Measurements from ENCODE around the genes RNF40, BCL7C, CTF1, SETD1A and ITGAX.

- RAMPAGE, long total RNA, result no peak
- RRBS, result under 1% methylated on average over 21 of the region's 87 CpGs
Observed at GRCh38 chr16:30761739-30762800, at the start of gene RNF40. Gene RNF40, plus strand, starts transcription at chr16:30762322.

DNA sequence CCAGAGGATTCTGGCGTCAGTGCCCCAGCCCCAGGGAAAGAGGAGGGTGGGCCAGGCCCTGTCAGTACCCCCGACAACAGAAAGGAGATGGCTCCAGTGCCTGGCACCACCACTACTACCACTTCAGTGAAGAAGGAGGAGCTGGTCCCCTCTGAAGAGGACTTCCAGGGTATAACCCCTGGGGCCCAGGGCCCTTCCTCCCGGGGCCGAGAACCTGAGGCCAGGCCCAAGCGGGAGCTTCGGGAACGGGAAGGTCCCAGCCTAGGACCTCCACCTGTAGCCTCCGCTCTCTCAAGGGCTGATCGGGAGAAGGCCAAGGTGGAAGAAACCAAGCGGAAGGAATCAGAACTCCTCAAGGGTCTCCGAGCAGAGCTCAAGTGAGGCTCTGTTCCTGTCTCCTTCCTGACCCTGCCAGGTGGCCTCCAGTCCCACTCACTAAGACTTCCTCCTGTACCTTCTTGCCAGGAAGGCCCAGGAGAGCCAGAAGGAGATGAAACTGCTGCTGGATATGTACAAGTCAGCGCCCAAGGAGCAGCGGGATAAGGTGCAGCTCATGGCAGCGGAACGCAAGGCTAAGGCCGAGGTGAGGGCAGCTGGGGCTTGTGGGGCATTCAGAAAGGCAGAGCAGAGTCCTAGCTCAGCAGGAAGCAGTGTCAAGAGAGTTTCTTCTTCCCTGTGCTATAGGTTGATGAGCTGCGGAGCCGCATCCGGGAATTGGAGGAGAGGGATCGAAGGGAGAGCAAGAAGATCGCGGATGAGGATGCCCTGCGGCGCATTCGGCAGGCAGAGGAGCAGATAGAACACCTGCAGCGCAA, 6.2 kb downstream of the RNF40 start:
- RAMPAGE, long total RNA, result no peak
- RRBS, result no CpG with 5 or more reads among the region's 26 CpGs

GRCh38 chr16:30777133-30778113, 9.6 kb downstream of the ZNF629 start:
- RAMPAGE, long total RNA, result no peak
- RRBS, result no CpG with 5 or more reads among the region's 7 CpGs

DNA sequence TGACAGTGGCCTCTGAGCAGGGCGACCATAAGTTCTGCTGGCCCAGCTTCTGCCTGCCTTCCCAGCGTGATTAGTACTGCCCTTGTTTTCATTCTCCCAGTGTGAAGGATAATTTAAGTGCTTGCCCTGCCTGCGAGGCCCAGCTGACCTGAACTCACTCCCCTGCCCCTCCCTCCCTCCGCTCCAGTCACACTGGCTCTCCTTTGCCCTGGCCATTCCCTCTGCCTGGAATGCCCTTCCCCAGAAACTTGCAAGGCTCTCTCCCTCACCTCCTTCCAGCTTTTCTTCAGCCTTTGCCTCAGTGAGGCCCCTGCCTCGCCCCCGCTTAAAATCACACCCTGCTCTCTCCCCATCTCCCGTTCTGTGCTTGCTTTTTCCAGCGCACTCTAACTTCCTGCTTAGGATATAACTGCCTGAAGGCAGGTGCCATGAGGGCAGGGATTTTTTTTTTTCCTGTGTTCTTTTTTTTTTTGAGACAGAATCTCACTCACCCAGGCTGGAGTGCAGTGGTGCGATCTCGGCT, 12.3 kb downstream of the BCL7C start:
- RAMPAGE, long total RNA, result no peak
- RRBS, result no CpG with 5 or more reads among the region's 10 CpGs

- RAMPAGE, long total RNA, result no peak
- RRBS, result 1% methylated on average over 36 of the region's 98 CpGs
Observed at GRCh38 chr16:30893773-30894558, at the start of gene BCL7C. Gene BCL7C, minus strand, starts transcription at chr16:30894077.

DNA sequence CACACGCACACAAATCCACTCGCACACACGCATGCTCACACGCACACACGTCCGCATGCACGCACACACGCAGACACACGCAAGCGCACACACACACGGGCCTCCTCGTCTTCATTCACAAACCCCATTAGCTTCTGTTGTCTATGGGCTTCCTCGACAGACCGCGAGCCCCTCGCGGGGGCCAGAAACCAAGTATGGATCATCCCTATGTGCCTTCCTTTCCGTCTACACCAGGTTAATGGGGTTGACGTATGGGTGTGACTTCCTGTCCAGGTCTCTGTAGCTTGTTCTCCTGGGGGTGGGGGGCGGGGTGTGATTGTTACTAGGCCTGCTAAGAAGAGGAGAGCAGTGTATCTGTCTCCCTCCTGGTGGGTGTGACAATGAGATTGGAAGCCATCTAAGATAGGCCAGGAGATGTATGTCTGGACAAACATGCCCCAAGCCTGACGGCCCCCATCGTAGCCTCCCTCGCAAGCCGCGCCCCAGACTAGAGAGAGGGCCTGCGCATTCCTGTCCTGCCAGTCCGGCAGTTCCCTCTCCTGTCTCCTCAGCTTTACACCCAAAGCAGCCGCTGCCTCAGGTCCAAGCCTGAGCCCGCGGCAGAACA, 550 bp upstream of the CTF1 start:
- RAMPAGE, long total RNA, result no peak
- RRBS, result no CpG with 5 or more reads among the region's 30 CpGs

- RAMPAGE, long total RNA, result no peak
- RRBS, result 6% methylated on average over 15 of the region's 28 CpGs
Observed at GRCh38 chr16:30896368-30896943, at the start of gene CTF1. Gene CTF1, plus strand, starts transcription at chr16:30896614.

DNA sequence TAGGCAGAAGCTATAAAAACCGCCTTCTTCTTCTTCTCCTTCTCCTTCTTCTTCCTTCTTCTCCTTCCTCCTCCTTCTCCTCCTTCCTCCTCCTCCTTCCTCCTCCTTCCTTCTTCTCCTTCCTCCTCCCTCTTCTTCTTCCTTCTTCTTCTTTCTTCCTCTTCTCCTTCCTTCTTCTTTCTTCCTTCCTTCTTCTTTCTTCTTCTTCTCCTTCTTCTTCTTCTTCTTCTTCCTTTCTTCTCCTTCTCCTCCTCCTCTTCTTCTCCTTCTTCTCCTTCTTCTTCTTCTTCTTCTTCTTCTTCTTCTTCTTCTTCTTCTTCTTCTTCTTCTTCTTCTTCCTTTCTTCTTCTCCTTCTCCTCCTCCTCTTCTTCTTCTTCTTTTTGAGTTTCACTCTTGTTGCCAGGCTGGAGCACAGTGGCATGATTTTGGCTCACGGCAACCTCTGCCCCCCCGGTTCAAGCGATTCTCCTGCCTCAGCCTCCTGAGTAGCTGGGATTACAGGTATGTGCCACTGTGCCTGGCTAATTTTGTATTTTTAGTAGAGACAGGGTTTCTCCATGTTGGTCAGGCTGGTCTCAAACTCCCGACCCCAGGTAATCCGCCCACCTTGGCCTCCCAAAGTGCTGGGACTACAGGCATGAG, 4.6 kb upstream of the FBXL19 start:
- RAMPAGE, long total RNA, result no peak
- RRBS, result no CpG with 5 or more reads among the region's 6 CpGs

- RAMPAGE, long total RNA, result no peak
- RRBS, result 5% methylated on average over 20 of the region's 78 CpGs
Observed at GRCh38 chr16:30923761-30924988, 803 bp downstream of the FBXL19 start.

GRCh38 chr16:30934820-30935512, 11.6 kb downstream of the FBXL19 start:
- RAMPAGE, long total RNA, result no peak
- RRBS, result no CpG with 5 or more reads among the region's 13 CpGs

DNA sequence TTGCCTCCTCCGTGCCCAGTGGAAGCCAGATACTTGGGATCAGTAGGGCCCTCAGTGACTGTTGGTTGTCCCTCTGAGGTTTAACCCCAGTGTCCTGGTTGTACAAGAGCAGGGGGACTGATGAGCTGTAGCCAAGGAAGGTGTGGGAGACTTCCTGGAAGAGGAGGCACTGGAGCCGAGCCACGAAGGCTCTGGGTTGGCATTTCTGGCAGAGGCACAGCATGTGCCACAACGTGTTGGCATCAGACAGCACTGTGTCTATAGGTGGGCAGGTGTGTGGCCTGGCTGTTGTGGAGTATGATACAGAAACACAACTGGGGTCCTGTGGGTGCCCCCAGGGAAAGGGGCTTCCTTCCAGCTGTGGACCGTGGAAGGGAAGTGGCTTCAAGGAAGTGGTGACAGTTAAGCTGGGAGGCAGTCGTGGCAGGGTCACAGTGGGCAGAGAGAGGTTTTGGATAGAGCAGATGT, 11.3 kb upstream of the ORAI3 start:
- RAMPAGE, long total RNA, result no peak
- RRBS, result no CpG with 5 or more reads among the region's 6 CpGs

DNA sequence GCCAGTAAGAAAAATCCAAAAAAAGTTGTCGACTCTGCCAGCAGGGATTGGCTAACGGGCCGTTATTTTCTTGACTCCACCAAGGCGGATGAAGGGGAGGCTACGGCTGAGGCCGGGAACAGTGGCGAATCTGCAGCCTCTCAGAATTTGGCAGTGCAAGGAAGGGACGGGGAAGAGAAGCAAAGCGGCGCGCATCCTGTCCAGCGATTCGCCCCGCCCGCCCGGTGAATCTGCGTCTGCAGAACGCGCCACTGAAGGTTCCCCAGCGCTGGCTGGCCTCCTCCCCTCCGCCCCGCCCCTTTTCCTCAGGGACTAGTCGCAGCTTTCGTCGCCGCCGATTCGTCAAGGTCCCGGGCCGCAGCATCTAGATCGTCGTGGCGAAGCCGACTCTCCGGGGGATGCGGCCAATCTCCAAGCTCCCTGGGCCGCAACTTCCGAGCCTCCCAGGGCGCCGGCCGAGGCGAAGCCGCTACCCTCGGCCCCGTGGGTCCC, at the start of gene SETD1A:
Gene SETD1A, plus strand, starts transcription at position 342 of the 492 bp plus-strand sequence.
- RAMPAGE, long total RNA, result no peak
- RRBS, result under 1% methylated on average over 20 of the region's 45 CpGs

- RAMPAGE, long total RNA, result no peak
- RRBS, result 3% methylated on average over 12 of the region's 71 CpGs
Observed at GRCh38 chr16:30996856-30998010, 12.2 kb downstream of the HSD3B7 start.

DNA sequence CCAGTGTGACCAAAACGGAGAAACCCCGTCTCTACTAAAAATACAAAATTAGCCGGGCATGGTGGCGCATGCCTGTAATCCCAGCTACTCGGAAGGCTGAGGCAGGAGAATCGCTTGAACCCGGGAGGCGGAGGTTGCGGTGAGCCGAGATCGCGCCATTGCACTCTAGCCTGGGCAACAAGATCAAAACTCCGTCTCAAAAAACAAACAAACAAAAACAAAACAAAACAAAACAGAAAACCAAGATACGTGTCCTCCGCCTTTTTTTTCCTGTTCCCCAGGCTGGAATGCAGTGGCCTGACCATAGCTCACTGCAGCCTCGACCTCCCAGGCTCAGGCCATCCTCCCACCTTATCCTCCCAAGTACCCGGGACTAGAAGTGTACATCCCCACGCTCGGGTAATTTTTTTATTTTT, 11.1 kb downstream of the ZNF668 start:
- RAMPAGE, long total RNA, result no peak
- RRBS, result no CpG with 5 or more reads among the region's 19 CpGs

DNA sequence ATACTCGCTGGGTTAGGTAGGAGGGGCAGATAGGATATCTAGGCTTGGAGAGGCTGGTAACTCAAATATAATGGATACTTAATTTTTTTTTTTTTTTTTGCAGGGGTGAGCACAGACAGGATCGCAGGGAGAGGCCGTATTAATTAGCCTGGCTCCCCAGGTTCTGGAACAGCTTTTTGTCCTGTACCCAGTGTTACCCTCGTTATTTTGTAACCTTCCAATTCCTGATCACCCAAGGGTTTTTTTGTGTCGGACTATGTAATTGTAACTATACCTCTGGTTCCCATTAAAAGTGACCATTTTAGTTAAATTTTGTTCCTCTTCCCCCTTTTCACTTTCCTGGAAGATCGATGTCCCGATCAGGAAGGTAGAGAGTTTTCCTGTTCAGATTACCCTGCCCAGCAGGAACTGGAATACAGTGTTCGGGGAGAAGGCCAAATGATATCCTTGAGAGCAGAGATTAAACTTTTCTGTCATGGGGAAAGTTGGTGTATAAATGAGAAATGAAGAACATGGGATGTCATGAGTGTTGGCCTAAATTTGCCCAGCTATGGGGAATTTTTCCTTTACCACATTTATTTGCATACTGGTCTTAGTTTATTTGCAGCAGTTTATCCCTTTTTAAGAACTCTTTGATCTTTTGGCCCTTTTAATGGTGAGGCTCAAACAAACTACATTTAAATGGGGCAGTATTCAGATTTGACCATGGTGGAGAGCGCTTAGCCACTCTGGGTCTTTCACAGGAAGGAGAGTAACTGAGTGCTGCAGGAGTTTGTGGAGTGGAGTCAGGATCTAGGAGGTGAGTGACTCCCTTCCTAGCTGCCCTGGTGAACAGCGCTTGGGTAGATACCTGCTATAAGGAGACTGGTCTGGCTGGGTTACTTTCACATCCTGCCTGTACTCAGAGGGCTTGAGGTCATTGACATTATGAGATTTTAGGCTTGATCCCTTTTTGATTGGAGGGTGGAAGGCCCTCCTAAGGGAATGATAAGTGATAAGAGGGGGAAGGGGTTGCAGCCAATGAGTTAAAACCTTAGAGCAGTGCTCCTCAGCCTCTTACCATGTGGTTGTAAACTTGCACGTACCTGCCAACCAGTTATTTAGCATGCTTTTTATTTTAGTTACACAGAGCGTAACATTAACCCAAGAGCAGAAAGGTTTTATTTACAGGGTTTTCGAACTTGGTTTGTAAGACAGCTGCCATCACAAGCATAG, 10.9 kb downstream of the PYCARD start:
- RAMPAGE, long total RNA, result no peak
- RRBS, result no CpG with 5 or more reads among the region's 13 CpGs

- RAMPAGE, long total RNA, result no peak
- RRBS, result no CpG with 5 or more reads among the region's 15 CpGs
Observed at GRCh38 chr16:31201427-31202014, 1.0 kb downstream of the PYCARD start.

- RAMPAGE, long total RNA, result no peak
- RRBS, result no CpG with 5 or more reads among the region's 7 CpGs
Observed at GRCh38 chr16:31354862-31355388, at the start of gene ITGAX. Gene ITGAX, plus strand, starts transcription at chr16:31355176.

- RAMPAGE, long total RNA, result no peak
- RRBS, result 53% methylated on average over 10 of the region's 34 CpGs
Observed at GRCh38 chr16:31356812-31357847, 2.2 kb downstream of the ITGAX start.

GRCh38 chr16:31386614-31386810, 6.6 kb upstream of the ITGAD start:
- RAMPAGE, long total RNA, result no peak
- RRBS, result no CpG with 5 or more reads among the region's 3 CpGs

- RAMPAGE, long total RNA, result no peak
- RRBS, result no CpG with 5 or more reads among the region's 7 CpGs
Observed at GRCh38 chr16:31404378-31405074, 11.4 kb downstream of the ITGAD start.

Data from hepatocyte (in vitro differentiated cells and primary cell).